Placental pericyte (primary cell): ENCODE results near the gene ZNF212.

DNA sequence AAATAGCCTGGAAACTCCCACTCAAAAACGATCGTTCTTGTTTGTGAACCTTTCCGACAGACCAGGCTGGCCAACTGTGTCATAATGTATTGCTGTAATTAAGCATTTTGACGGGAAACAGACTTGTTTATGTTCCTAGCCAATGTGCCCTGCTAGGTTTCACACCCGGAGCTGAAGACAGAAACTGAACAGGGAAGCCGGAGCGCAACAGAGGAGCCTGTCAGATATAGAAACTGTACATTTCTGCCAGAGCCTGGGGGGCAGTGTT, 55.4 kb upstream of the C7orf33 start:
- CAGE, long polyA plus RNA: no peak

- CAGE, long polyA plus RNA: no peak
Observed at GRCh38 chr7:148540396-148540831, 50.2 kb upstream of the C7orf33 start.

GRCh38 chr7:148564638-148564994, 25.9 kb upstream of the C7orf33 start:
- CAGE, long polyA plus RNA: no peak

GRCh38 chr7:148699154-148699419, 384 bp downstream of the CUL1 start:
- CAGE, long polyA plus RNA: no peak

DNA sequence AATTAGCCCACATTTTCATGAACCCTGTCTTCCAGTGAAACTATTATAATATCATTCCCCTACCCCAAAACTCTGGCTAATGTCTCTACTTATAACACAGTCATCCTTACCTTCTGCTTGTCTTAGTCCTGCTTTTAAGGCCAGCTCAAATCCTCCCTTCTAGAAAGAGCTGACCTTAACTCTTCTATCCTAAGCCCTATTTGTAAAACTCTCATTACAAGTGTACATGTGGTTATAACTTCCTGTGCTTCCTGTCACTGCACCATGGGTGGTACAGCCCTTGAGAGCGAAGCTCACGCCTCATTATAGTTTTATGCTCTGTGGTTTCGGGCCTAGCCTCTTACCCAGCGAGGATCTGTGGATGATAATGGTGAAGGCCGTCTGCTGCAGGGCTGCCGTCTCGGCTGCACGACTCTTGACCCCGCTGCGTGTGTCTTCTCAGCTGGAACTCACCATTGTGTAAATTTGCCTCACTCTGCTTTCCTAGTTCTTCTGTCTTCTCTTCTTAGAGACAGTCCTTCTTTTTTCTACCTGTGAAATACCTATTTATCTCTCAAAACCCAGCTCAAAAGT, 74.6 kb downstream of the CUL1 start:
- CAGE, long polyA plus RNA: no peak

- CAGE, long polyA plus RNA: no peak
Observed at GRCh38 chr7:148774383-148774978, 75.8 kb downstream of the CUL1 start.

DNA sequence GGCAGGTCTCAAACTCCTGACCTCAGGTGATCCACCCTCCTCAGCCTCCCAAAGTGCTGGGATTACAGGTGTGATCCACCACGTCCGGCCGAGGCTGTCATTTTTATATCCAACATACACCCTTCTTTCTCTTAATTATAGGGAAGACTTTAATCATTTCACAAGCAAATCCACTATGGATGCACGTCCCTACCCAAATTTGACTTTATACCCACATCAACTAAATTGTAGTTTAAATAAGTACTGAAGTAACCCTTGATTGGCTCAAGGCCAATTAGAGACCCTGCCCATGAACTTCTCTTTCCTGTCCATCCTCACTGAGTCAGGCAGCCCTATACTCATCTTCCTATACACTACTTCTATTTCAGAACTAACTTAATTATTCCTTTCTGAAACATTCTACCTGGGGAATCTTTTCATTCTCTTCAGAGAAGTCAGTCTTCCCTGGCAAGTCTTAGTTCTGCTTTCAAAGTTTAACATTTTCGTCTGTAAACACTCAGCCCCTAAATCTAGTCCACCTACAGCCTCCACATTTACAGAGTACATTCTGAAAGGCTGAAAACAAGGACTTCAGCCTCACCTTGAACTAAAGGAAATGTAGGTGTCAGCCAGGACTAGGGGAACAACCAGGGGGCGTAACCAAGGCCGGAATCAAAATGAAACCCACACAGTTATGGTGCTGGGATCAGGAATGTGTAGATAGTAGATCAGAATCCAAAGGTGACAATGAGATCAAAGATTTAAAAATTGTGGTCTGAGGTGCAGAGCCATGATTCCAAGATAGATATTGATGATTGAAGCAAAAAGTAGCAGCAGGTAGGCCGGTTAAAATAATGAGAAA, 78.0 kb downstream of the CUL1 start:
- CAGE, long polyA plus RNA: no peak

GRCh38 chr7:148882838-148883966, 889 bp downstream of the EZH2 start:
- CAGE, long polyA plus RNA: no peak

- CAGE, long polyA plus RNA: no peak
Observed at GRCh38 chr7:148940483-148941378, 56.6 kb upstream of the EZH2 start.

DNA sequence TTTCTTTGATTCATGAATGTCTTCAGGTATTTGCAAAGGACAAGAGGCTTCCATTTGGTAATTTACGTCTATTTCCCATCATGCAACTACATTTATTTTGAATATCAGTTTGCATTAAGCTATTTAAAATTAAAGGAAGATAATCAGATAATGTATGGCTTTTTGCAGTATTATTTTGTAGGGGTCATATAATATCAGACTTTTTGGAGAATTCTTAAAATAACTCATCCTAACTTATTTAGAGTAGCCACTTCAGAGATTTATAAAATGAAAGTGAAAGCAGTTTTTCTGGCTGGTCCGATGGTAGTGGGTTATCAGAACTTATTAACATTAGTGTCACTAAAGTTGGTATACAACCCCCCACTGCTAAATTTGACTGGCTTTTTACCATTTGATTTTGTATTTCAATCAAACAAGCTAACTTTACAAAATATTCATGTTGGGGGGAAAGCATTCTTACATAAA, 65.2 kb downstream of the PDIA4 start:
- CAGE, long polyA plus RNA: no peak

DNA sequence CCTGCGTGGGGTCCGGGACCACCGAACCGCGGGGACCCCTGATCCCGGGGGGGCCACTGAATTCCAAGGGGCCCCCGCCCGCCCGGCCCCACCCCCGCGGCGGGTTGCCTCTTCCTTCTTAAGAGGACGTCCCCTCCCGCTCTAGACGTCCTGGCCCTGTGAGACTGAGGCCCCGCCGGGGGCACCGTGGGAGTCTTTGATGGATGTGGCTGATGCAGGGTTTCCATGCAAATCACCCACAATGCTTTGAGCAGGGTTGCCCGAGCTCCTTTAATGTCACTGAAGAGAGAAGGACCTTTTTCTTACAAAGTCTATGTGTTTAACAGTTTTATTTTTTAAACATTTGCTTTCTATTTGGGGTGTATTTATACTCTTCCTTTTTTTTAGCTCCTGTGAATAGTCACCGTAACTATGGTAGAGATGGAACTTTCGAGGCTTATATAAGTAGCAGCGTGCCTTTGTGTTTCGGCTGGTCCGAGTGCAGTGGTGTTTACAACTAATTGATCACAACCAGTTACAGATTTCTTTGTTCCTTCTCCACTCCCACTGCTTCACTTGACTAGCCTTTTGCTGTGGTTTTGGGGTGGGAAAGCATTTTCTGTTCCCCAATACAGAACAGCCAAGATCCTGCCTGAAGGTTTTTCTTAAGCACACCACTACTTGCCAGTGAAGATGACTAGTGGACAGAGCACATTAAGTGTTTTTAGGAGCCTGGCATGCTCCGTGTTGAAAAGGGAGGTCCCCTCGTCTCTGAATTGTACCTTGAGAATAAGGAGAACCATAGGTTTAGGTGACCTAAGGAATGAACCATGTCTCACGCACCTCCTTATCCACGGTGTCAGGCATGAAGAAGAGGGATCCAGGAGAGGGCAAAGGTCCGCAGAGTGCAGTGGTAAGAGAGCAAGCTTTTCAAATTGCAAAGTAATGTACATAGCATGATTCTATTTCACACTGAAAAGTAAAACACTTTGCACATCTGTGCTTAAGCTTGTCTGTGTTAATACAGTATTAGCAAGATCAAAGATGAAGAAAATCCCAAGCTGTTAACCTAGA, 44.7 kb downstream of the PDIA4 start:
- CAGE, long polyA plus RNA: no peak

DNA sequence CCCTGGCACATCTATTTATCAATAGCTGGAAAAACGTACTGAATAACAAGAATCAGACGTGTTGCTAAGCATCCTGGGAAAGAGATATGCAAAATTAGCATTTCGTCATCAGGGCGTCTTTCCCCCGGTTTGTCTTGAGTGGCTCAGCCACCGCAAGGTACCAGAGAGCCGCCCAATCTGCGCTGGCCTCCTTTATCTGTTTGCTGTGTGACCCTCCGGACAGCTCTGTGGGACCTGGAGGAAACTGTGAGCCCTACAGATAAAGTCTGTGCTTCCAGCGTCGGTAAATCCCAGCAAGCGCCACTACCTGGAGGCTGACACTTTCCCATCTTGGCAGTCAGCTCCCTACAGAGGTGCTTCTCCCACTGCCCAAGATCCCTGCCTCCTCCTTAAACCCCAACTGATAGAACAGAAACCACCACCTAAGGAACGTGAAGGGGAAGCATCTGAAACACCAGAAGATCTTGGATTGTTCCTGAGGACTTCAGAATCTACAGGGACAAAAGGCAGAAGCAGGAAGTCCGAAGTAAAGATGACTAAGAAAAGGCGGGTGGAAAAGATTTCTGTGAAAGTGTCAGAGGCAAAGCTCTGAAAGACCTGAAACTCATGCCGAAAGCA, 40.8 kb downstream of the PDIA4 start:
- CAGE, long polyA plus RNA: no peak

GRCh38 chr7:149210428-149211365, 15.4 kb downstream of the ZNF282 start:
- CAGE, long polyA plus RNA: no peak

- CAGE, long polyA plus RNA: no peak
Observed at GRCh38 chr7:149228607-149229088, 10.8 kb upstream of the ZNF212 start.

- CAGE, long polyA plus RNA: no peak
Observed at GRCh38 chr7:149239301-149239941, at the start of gene ZNF212. ZNF212 (plus strand) TSS chr7:149239651.

DNA sequence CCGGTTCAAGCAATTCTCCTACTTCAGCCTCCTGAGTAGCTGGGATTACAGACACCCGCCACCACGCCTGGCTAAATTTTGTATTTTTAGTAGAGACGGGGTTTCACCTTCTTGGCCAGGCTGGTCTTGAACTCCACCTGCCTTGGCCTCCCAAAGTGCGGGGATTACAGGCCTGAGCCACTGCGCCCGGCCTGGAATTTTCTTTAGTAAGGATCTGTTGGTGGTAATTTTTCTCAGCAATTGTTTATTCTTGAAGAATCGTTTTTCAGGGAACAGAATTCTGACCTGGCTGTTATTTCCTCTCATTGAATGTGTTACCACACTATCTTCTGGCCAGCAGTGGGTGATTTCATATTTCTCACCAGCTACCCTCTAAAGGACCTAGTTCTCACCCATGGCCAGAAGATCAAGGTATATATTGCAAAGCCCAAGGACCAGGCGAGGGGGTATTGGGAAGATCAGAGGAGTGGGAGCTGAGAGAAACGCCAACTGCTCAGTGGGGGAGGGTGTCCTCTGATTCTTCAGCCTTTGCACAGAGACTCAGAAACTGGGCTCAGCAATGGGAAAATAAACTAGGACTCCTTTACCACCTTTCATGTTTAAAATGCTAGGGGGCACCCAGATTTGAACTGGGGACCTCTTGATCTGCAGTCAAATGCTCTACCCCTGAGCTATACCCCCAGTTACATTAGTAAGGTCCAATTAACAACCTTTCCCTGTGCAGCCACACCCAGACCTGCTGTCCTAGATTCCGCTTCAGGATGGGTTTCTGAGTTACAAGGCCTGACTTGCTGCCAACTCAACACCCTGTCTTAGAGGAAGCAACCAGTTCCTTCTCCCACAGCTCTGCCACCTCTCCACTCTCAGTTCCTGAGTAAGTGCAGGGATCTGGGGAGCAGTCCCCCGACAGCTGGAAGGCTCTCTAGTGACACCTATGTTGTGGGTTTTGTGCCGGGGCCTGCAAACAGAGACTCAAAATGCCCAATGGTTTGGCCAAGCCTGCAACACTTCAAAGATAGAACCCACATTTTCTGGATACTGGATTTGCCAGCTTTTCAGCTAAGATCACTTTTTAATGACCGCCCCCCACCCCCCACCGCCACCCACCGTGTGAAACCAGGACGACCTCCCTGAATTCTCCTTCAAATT, 93.4 kb downstream of the ZNF783 start:
- CAGE, long polyA plus RNA: no peak

DNA sequence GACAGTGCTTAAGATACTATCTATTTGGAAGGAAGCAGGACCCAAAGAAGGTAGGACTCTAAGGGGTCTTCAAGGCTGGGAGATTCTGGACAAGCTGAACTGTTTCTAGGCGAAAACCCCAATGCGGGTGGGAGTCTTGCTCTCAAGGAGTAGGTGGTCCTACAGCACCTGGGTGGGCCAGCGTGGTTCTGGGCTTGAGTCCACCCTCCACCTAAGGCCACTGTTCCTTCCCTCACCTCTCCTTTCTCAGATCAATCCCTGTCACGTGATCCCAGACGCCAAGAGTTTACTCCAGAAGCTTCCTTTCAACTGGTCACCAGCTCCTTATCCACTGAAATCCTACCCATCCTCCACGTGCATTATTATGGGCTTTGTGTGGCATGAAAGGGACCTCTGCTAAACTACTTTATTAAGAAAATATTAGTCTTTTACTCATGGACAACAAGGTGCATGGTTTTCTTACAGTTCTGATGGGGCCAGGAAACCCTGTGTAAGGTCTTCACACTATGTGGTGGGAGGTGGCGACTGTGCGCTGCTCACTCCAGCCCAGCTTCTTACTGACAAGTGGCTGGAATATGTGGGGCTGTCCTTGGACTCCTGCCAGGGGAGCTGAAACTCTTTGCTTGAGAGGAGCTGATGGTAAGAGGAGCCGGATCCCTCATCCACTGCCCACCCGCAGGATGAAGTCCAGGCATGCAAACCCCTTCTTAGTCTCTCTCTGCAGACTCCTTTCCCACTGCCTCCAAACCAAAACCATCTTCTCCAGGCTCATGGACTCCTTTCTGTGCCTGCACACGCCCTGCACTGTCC, 1.6 kb downstream of the ZNF746 start:
- CAGE, long polyA plus RNA: no peak

GRCh38 chr7:149569324-149570036, 71.9 kb upstream of the ZNF746 start:
- CAGE, long polyA plus RNA: no peak

DNA sequence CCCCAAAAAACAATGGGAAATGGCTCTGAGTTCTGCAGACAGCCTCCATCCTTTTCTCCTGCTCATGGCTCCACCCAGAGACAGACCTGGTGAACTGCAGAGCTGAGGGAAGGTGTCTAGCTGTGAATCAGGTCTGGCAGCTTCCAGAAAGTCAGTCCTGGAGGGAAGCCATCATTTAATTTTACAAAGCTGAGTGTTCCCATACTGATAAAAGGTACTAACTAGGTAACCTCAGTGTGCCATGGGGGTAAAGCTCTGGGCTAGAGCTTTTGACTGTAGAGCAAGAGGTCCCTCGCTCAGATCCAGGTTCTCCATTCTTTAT, 101.4 kb upstream of the ZNF746 start:
- CAGE, long polyA plus RNA: no peak

DNA sequence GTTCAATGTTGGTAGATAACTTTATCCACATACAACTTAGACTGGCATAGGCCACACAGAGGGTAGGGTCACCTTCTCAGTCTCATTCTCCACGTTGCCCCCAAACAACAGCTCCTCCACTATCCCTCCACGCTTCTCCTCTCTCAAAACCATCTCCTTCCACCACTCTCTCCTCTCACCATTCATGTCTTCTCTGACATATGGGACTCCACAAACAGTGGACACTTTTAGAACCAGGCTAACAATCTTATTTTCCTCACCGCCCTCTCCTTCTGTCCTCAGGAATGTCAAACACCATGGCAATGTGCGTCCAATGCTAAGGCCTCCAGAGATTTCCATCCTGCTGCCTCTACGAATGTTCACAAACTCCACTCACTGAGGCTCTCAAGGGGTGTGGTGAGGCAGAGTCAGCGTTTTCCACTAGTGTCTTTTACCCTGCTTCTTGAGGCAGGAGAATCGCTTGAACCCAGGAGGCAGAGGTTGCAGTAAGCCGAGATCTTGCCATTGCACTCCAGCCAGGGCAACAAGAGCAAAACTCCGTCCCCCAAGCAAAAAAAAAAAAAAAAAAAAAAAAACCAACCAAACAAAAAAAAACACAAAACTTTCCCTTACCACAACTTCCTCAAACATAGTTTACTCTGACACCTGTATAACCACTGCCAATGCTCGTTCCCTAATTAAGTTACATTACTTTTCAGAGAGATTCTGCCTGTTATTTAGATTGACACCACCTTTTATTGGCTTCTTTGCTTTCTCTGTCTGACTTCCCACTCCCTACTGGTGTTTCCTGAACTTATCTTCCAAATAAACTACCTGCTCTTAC, 102.0 kb upstream of the ZNF746 start:
- CAGE, long polyA plus RNA: no peak